Amniotic epithelial cell (primary cell): ENCODE measurements around a stretch of chr22.

GRCh38 chr22:44701820-44702143 is 222 bp upstream of the PRR5 start:
- RRBS: 8% methylated on average over 6 of the region's 33 CpGs

- RRBS: 31% methylated on average over 9 of the region's 54 CpGs
Observed at GRCh38 chr22:44729273-44730280, 22.8 kb upstream of the ARHGAP8 start.

GRCh38 chr22:44738279-44738917 is 14.0 kb upstream of the ARHGAP8 start:
- RRBS: no CpG with 5 or more reads among the region's 23 CpGs

DNA sequence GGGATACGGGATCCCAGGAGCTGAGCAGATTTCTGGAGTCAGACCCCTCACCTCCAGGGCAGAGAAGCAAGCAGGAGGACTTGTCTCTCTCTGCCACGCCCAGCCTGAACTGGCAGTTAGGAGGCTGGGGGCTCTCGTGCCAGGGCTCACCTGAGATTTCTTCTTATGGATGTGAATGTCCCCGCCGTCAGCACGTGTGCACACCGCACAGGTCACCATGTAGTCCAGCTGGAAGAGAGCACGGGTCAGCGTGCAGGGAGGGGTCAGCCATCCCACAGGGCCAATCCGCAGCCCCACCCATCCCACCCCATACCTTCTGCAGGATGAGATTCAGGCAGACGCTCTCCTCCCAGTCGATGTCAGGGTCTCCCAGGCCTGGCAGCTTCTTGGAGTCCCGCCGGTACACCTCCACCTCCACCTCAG is 35.2 kb downstream of the KIAA0930 start:
- RRBS: no CpG with 5 or more reads among the region's 14 CpGs

DNA sequence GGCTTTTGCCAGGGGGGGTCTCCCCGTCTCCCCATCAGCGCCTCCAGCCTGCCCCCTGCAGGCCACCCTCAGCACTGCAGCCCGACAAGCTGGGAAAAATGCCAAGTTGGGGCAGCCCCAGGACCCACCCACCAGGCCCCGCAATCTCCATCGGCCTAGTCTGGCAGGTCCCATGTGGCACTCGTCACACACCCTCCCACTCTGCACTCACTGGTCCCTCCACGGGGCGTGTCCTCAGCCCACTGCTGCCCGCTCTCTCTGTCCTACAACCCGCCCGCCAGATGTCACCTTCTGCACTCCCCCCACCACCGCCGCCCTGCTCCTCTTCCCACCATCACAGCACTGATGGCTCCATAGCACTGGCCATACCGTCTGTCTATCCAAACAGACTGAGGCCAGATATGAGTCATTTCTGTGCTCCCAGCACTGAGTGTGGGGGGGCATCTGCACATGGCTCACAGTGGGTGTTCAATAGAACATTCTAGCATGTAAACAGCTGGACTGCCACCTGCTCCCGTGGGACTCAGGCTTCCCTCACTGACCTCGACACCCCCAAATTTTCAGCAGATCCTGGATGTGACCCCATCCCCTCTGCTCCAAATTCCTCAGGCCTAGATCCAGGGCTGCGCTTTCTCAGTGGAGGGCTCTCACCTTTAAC is 31.3 kb downstream of the KIAA0930 start:
- RRBS: no CpG with 5 or more reads among the region's 17 CpGs

DNA sequence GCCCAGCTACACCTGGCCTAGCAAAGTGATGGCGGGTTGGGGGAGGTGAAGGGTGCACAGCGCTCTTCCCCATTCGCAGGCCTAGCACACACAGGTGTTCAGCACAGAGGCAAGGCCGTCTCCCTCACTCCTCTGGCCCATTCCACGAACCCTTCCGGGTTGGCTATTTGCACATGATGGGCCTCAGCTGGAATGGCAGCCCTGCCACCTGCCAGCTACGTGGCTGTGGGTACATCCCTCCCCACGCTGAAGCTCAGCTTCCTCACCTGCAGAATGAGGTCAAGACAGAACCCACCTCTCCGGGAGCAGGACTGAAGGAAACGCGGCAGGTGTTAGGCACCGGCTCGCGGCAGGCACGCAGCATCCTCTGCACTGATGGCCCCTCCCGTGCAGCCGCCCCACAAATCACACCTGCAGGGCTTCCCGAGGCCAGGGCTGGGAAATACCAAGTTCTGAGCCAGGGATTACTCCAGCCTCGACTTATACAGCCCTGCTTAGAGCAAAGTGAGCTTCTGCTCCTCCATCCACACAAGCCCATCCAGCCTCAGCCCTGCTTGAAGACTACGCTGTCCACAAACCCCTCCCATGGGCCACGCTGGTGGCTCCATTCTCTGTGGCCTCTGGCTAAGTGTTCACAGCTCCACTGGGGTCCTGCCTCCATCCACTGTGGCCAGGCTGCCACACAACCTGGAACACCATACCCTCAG is 4.6 kb downstream of the KIAA0930 start:
- RRBS: 60% methylated on average over 3 of the region's 21 CpGs

DNA sequence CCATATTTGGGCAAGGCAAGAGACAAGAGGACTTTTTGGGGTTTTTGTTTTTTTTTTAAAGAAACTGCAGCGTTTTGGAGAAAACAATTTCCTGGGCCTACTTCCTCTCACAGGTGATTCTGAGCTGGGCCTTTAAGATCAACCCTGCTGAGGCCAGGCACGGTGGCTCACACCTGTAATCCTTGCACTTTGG is 4.7 kb upstream of the UPK3A start:
- RRBS: no CpG with 5 or more reads among the region's 2 CpGs

- RRBS: no CpG with 5 or more reads among the region's 17 CpGs
Observed at GRCh38 chr22:45290627-45291194, 6.0 kb downstream of the UPK3A start.

GRCh38 chr22:45497894-45498347 is 4.8 kb upstream of the FBLN1 start:
- RRBS: no CpG with 5 or more reads among the region's 7 CpGs

GRCh38 chr22:45600103-45601271 is 71.1 kb upstream of the ATXN10 start:
- RRBS: no CpG with 5 or more reads among the region's 25 CpGs

DNA sequence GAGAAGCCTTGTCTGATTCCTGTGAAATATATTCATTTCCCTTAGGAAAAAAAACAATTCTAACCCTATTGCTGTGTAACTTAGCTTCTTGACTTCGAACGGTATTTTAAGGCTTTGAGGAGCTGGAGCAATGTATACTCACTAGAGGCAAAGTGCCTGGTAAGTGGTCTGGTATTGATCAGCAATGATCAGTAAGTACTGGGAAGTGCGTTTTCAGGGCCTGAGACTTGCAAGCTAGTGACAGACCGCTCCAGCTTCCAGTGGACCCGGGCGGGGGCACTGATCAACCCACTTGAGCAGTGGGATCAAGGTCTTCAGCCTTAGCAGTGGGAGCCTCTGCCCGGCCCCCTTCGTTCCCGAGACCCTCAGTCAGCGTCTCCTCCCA is 656 bp upstream of the ATXN10 start:
- RRBS: 10% methylated on average over 3 of the region's 10 CpGs

GRCh38 chr22:45925276-45925664 is 51.7 kb downstream of the WNT7B start:
- RRBS: no CpG with 5 or more reads among the region's 4 CpGs

GRCh38 chr22:46006138-46006382 is 29.1 kb upstream of the WNT7B start:
- RRBS: no CpG with 5 or more reads among the region's 3 CpGs

- RRBS: no CpG with 5 or more reads among the region's 9 CpGs
Observed at GRCh38 chr22:46033694-46034251, 56.8 kb upstream of the WNT7B start.

GRCh38 chr22:46069508-46069985 is 80.8 kb upstream of the PPARA start:
- RRBS: no CpG with 5 or more reads among the region's 9 CpGs

DNA sequence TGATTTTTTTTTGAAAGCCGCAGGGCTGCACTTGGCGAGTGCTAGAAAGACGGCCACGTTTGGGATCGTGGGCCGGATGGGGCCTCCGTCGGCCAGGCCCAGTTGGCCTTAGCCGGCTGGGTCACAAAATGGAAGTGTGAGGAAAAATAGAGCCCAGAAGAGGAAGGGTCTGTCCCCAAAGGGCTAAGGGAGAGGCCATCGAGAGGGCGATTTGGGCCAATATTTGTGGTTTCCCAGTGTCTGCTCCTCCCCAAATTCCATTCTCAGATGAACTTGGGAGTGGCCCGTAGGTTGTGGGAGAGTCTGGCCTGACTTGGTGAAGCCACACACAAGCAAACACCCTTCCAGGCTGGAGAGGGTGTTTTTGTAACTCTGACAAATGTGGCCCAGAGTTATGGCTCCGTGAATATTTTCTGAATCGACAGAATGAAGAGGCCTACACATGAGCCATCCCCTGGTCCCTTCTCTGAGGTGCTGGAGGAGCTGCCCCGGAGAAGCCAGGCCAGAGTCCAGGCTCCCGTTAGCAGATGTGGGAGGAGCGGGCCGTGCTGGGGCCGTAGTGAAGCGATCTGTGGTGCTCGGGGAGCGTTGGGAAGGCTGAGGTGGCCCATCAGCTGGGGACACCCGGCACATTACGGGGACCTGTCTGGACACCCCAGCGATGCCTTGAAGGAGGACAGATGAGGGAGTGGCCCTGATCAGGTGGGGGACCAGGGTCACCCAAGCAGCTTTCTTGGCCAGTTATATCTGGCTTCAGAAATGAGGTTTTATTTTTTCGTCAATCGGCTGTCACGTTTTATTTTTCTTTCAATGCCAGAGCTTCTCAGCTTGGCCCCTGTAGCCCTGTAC is 73.5 kb upstream of the PPARA start:
- RRBS: 80% methylated on average over 3 of the region's 28 CpGs

- RRBS: no CpG with 5 or more reads among the region's 14 CpGs
Observed at GRCh38 chr22:46077464-46078098, 72.7 kb upstream of the PPARA start.

- RRBS: no CpG with 5 or more reads among the region's 7 CpGs
Observed at GRCh38 chr22:46089534-46089892, 60.8 kb upstream of the PPARA start.

- RRBS: 32% methylated on average over 6 of the region's 24 CpGs
Observed at GRCh38 chr22:46105252-46105851, 45.0 kb upstream of the PPARA start.

DNA sequence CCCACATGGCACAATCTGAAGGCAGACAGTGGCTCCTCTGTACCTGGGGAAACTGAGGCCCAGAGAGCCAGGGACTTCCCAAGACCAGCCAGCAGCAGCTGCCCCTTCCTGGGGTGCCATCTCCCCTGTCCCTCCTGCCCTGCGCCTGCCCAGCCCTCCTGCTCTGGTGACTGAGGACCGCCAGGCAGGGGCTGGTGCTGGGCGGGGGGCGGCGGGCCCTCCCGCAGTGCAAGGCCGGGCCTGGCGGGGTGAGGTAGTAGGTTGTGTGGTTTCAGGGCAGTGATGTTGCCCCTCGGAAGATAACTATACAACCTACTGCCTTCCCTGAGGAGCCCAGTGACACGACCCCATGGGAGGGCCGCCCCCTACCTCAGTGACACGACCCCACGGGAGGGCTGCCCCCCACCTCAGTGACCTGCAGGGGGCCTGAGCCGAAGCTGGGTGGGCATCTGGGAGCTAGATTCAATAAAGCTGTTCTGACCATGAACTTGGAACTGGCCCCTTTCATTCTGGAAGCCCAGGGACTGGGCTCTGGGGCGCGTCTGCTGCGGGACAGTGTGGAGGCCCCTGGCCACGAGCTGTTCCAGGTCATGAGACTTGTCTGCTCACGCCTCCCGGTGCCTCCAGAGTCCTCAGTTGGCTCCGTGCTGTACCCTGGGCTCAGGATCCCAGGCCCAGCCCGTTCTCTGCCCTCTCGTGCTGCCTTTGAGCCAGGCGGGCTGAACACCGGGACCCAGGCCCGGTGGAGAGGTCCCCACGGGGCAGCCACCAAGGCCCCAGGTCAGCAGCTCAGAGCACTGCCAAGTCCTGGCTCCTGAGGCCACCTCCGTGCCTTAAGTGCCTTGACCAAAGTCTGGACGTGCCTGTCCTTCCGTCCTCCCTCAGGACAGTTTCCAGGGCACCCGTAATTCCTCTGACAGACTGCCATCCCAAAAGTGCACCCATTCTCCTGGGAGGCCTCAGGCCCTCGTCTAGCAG is 36.6 kb upstream of the PPARA start:
- RRBS: no CpG with 5 or more reads among the region's 32 CpGs